Left colon (tissue), 1 donor: ENCODE results near the genes TEPP, ZNF319 and SLC38A7.

DNA sequence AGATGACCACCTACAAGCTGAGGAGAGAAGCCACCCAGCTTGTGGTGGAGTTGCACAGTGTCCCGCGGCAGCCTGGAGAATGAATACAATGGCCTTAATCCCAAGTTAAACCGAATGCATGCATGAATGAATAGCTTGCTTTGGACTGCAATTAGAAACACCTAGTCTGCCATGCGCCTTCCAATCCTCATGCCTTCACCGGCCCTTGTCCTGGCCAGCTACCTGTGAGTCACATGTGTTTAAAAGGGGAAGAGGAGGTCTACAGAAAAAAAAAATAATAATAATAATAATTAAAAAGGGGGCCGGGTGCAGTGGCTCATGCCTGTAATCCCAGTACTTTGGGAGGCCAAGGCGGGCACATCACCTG is 71.9 kb downstream of the CNGB1 start:
- PRO-cap: no peak

GRCh38 chr16:57976231-57977025 is at the start of gene TEPP:
Gene TEPP (plus strand): TSS chr16:57976544.
- PRO-cap: no peak

- PRO-cap: bidirectional peak, plus-strand start at chr16:58000808, minus-strand start at chr16:58000668
Measured at GRCh38 chr16:58000532-58001087, at the start of gene ZNF319. Gene ZNF319 (minus strand): TSS chr16:58000672.

- PRO-cap: unidirectional peak, plus-strand start at chr16:58022858
Measured at GRCh38 chr16:58022696-58023111, 2.9 kb upstream of the MMP15 start.

DNA sequence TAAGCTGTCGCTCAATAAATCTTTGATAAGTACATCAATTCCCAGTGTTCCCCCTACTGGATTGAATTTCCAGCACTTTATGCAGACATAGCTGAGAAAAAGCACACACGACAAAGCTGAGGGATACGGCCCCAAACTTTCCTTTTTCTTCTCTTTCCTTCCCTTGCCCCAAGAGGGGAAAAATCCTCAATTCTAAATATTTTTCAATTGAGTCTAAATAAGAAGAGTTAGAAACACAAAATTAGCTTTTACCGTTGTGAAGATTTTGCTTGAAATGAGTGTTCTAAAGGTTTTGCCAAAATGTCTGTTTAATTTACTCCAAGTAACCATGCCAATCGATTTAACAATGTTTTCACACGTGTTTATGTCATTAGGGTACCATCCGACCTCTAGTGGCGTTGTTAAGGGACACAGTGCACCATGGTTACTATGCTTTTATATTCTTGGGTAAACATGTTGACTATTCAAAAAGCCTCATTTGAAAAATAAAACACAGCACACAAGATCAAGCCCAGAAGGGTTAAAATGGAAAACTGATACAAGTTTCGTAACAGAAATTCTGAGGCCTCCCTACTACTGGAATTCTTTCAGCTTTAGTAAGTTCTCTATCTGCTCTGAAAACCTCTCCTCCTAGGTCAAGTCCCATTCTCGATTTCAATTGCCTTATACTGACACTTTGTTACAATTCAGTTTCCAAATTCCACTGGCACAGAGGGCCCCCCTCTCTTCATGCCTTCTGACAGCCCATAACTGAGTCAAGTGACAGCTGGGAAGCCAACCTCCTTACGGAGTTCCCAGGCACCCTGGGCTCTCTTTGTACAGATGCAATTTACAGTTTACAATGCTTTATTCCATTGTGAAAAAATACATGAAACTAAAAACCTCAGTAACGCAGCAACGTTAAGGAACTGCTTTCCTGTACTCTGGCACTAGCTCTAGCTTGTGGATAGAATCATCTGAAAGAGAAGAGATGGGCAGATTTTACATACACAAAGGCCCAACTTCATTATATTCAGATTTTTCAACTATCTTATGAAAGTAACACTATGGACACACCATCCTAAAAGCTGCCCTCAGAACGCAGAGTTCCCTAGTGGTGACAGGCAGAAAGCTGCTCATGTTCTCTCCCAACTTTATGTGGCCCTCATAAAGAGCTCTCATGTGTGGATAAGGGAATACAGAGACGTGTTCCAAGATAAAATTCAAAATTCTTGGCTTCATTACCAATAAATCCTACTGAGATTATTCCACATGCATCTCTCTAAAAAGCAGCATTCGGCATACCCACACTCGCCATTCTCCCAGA is 2.0 kb downstream of the CFAP20 start:
- PRO-cap: no peak

DNA sequence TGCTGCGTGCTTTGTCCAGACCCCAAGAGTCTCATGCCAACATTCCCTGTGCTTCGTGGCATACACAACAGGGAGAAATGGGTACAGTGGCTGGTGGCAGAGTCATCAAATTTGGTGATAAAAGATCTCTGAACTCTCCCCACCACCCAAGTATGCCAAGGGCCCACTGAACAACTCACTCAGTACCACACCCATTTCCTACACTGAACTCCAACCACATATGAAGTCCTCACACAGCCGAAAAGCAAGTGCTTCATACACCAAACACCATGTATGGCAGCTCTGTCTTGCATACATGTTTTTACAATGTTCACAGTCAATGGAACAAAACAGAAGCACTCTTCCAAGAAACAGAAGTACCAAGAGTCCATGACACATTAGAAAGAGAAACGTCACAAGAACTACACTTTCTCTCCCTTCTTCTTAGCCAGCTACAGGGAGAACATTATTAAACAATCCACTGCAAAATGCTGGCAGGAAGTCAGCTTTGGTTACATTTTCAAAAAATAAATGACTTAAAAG is 21.0 kb downstream of the CSNK2A2 start:
- PRO-cap: no peak

DNA sequence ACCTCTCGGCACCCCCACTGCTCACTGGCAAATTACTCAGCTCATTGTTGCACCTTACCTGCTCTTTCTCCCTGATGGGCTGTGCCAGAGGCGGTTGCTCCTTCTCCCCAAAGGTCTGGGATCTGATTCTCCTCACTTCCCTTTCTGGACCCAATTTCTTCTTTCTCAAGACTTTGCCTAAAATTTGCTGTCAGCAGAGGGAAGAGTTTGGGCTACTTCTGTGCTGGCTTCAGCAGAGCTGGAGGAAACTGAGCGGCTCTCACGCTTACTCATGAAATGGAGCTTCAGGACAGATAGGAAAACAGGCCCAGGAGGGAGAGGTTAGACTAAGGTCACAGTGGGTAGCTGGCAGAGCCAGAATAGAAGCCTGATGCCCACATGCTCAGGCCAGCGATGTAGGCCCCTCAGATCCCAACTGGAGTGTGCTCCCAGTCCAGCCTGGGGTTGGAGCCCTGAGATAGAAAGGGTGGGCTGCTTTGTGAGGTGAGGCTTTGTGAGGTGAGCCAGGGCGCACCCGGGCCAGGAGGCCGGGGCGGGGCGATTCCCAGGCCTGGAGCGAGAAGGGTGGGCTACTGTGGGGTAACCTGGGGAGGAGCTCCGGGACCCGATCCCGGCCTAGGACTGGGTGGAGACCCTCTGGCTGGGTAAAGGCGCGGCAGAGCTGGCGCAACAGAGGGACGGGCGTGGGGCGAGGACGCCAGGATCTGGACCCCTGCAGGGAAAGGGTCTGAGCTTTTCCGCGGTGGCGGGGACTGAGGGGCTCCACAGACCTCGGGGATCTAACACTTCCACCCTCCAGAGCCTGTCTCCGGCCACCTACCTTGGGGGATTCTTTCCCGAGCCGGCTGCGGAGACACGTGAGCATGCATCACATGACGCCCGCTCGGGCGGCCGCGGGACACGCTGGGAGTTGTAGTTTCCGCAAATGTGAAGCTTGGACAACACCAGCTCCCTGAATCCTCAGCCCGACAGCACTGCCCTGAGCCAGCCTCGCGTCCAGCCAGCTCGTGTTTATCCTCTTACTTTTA is at the start of gene SLC38A7:
Gene SLC38A7 (minus strand): TSS at position 874 of the 1,028 bp plus-strand sequence.
- PRO-cap: bidirectional peak, plus-strand start at position 960 of the sequence, minus-strand start at position 830 of the sequence

- PRO-cap: no peak
Measured at GRCh38 chr16:59210776-59211439, 476.8 kb upstream of the GOT2 start.

GRCh38 chr16:65070743-65071296 is 51.0 kb downstream of the CDH11 start:
- PRO-cap: no peak

GRCh38 chr16:65418403-65418881 is 296.6 kb upstream of the CDH11 start:
- PRO-cap: no peak

DNA sequence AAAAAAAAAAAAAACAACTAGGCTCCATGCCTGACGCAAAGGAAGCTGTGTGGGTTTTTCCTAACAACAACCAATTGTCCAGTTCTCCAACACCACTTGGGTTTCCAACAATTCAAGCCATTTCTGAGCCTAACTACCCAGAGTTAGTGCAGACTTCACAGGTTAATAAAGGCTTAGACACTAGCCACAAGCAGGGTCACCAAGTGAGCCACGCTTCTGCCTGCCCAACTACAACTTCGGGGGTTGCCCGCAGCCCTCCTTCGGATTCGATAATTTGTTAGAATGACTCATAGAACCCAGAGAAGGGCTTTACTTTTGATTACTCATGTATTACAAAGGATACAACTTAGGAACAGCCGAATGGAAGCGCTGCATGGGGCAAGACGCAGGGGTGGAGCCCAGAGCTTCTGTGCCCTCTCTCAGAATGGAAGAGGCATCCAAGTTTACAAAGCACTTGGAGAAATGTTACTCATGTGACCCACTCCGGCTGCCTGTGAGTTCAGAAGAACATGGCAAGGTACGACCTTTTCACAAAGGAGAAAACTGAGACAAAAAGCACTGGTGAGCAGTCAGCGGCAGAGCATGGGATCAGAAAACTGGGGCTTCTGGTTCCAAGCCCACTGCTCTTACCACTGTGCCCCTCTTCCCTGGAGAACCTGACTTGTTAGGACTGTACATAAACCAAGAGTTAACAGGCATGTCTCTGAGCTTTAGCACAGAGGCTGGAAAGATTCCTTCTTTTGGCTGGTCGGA is 7.5 kb upstream of the CDH5 start:
- PRO-cap: no peak

DNA sequence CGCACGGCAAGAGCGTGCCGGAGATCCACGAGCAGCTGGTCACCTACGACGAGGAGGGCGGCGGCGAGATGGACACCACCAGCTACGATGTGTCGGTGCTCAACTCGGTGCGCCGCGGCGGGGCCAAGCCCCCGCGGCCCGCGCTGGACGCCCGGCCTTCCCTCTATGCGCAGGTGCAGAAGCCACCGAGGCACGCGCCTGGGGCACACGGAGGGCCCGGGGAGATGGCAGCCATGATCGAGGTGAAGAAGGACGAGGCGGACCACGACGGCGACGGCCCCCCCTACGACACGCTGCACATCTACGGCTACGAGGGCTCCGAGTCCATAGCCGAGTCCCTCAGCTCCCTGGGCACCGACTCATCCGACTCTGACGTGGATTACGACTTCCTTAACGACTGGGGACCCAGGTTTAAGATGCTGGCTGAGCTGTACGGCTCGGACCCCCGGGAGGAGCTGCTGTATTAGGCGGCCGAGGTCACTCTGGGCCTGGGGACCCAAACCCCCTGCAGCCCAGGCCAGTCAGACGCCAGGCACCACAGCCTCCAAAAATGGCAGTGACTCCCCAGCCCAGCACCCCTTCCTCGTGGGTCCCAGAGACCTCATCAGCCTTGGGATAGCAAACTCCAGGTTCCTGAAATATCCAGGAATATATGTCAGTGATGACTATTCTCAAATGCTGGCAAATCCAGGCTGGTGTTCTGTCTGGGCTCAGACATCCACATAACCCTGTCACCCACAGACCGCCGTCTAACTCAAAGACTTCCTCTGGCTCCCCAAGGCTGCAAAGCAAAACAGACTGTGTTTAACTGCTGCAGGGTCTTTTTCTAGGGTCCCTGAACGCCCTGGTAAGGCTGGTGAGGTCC is 24.2 kb upstream of the BEAN1 start:
- PRO-cap: no peak

DNA sequence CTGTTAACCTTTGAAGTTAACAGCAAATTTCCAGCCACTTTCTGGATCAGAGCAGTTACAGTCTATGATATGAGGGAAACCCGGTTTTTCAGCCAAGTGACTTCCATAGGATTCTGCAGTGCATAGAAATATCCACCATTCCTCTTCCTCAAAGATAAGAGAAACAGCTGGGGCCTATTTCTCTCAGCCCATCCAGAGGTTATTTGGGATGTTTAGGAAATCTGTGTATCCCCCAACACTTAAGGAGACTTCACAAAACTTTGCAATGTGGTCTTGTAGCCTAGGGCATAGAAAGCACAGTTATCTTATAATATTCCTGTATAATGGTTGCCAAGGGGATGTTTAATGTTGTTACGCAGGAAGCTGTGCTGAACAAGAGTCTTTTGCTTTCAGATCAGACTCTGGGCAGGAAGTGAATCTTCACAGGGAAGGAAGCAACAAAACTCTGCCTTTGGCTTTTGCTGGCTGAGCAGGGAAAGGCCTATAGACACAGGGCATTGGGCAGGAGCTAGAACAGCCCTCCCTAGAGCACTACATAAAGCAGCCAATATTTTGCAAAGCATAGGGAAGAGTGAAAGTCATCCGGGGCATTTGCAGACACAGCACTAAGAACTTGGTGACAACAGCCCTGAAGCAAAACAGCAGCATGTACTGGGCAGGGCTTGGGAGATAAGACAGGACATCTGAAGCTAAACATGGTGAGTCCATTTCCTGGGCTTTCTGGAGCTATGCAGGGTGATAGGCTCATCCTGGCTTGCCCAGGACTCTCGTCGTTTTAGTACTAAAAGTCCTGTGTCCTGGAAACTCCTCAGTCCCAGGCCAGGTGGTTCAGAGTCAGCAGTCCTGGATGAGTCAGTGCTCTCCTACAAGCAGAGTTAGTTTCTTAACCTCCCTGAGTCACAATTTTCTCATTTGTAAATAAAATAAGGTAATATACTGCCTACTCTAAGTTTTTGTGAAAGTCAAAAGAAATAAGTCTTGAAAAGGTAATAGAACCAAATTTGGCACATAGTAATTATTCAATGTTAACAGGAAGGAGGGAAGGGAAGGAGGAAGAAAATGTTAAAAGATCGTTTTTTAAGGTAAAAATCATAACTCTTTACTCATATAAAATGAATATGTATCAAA is 18.6 kb upstream of the BEAN1 start:
- PRO-cap: no peak

- PRO-cap: no peak
Measured at GRCh38 chr16:66503437-66504002, 46.4 kb downstream of the TK2 start.

DNA sequence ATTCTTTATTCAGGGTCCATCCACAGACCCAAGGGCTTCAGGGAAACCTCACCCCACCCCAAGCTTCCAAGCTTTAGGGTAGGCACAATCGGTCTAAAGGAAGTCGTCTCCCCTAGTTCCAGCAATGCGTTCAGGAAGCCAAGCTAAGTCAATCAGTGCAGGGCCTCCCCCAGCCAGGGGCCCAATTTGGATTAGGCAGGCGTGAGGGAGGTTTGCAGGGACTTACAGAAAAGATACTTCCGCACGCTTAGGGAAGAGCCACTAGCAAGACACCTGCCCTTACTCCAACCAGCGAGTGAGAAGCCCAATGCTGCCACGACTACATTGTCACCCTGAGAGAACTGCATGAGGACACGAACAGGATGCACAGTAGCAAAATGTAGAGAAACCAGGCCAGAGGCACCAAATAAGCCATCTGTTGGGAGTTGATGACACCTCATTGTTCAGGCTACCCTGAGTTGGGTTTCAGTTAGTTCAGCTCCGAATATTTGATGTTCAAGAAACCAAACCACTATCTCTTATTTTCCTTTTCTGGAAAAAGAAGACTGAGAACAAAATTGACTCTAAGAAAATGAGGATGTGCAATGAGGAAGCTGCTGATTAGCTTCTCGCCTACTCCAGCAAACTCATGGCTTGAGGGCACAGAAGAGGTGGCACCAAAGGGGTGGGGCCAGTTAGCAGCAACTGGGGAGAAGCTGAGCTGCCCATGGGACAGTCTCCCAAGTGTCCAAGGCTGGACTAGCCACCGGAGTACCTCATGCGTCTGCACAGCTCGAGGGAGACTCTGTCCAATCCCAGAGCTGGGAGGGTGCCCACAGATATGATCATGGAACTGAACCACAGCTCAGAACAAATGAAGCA is 29.4 kb downstream of the TK2 start:
- PRO-cap: unidirectional peak, plus-strand start at position 714 of the sequence

GRCh38 chr16:66548877-66549547 is 910 bp downstream of the TK2 start:
- PRO-cap: no peak

- PRO-cap: no peak
Measured at GRCh38 chr16:66580221-66580930, 1.1 kb downstream of the CMTM2 start.

DNA sequence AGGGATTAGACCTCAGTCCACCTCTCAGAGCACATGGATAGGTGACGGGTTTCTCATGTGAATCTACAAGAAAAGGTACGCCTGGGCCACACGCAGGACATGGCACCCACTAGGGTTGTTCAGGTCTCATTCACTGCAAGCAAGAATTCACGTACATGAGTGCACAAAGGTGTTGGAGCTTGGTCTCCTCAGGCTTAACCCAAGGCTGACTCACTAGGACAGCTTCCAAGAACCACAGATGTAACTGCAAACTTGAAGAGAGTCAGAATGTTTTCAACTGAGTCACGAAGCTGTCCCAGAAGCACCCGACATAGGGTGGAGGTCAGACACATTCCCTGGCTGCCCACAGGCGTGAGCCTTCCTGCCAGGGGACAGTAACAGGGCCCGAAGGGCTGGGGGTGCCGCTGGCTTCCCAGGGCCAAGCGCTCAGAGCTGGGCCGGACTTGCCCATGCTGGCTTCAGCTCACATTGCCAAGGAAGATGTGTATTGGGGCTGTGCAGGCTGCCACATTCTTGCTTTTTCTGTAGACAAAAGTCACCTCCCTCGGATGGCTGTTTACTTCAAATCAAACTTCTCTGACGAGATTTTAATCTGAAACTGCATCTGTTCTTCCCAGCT is 14.1 kb downstream of the CMTM3 start:
- PRO-cap: no peak

DNA sequence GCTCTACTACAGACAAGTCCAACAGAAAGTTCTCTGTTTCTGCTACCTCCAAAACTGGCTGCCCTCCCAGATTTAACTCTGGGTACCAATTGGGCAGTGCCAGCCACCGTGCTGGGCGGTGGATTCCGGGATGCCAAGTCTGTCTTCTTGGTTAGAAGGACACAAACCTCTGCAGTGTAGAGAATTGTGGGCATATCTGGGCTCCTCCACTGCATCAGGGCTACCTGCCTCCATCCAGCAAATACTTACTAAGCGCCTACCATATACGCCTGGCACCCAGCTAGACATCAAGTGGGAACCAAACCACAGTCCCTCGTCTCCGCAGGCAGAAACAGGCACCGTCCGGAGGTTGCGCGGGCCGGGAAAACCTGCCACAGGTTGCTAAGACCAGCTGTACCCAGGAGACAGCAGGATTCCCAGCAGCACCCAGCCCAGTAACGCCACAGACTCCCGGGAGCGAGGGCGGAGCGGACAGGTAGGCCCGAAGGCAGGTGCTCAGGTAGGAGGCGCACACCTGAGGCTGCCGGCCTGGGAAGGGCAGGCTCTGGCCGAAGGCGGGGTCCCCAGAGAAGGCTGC is 846 bp downstream of the CMTM4 start:
- PRO-cap: bidirectional peak, plus-strand start outside the sequence, minus-strand start at position 450 of the sequence

GRCh38 chr16:66926805-66927531 is 1.6 kb upstream of the RRAD start:
- PRO-cap: no peak